ENCODE measurements around a stretch of chr2.

DNA sequence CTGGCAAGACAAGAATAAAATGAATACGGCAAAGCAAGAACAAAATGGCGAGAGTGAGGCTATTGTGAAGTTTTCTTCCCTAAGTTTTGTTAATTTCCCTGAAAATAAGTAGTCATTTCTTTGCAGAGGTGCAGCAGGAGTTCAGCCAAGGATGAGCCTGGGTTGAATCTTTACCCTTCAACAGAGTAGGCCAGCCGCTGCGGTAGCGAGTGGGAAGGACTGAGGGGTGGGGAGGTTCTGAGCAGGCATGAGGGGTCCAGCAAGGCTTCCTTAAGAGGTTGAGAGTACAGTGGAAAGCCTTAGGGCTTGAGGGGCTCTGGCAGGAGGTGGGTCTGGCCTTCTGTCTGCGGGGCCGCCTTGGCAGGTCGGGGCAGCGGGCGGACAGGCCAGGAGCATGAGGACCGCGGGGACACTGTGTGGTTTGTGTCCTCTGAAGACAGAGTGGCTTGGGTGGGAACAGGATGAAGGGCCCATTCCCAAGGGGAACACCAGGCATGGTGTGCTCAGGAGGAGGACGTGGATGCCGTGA, 250.2 kb downstream of the AGAP1 start:
- PRO-cap, result no peak

- PRO-cap, result no peak
These were observed 331.1 kb downstream of the AGAP1 start for GRCh38 chr2:235824899-235825310.

DNA sequence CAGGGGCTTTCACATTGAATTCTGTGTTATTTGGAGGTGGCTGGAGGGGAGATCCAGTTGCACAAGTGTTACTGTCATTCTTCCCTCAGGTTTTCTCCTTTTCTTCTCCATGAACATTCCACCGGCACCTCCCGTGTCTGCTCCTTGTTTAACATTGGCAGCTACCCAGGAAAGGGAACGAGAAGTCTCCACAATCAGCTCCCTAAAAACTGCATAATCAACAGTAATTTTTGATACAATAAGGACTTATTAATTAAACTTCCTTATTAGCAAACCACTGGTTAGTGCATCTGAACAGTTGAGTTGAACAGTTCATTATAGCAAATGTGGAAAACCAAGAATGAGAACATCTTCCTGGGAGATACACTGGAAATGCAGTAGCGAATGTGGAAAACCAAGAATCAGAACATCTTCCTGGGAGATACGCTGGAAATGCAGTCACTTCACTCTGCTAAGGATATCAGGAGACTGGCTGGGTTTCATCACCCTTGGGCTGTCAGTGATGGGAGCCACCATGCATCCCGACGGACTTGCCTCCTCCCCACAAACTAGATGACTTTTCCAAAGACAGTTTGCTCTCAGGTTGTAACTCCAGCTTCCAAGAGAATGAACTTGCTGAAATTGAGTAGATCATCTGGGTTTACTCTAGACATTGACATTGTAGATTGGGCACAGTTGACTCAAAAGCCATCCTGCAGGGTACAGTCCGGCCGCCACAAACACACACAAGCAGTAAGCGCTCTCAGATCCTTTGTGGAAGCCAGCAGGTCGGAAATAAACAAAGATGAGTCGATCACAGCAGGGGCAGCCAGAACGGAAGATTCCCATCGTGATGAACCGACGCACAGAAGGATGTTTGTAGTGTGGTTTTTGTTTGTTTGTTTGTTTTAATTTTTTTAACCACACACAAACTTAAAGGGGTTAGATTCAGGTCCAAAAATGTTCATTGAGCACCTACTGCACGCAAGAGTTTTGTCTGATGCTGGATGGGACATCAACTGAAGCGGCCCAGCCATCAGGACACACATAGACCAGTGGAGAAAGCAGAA, 192.2 kb downstream of the GBX2 start:
- PRO-cap, result no peak

DNA sequence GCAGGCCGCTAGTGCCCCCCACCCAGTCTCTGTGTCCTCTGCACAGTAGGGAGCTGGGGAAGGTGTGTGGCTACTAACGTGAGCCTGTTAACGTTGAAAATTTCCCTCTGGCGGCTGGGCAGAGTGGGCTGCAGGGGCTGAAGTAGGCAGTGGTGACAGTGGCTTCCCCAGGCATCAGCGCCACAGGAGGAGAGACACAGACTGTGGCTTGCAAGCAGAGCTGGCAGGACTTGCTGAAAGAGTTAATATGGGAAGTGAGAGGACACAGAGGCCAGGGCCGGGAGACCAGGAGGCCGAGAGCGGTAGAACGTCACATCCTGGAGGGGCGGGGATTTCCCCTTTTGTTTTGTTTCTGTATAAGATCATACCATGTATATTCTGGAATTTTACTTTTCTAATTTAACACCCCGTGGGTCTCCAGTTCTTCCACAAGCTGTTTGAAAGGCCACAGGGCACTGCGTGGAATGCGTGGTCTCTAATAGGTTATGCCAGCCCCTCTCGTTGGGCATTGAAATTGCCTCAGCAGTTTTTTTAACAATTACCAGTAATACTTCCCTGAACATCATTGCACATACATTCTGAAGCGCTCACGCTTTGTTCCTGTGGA, 166.7 kb downstream of the GBX2 start:
- PRO-cap, result no peak

GRCh38 chr2:236067400-236067857, 100.8 kb downstream of the GBX2 start:
- PRO-cap, result no peak

DNA sequence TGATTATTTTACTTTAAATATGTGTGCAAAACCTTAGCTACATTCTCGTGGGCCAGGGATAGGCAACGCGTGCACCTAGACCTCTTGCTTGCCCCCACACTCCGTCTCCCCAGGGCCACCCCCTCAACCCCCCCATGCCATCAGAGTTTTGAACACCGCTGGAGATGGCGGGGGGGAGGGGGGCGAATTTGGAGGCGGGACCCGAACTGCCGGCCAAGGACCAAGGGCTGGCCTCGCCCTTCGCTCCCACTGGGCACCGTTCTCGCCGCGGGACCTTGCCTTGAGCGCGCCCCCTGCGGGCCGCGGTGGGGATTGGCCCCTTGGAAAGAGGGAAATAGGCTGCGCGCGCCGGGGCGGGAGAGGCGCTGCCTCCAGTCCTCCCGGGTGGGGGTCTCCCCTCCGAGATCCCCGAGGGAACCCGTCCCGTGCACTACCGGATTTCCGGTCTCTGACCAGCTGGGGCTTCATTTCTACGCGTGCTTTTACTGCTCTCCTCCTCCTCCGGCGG, 9.8 kb upstream of the GBX2 start:
- PRO-cap, result no peak

- PRO-cap, result no peak
These were observed 23.9 kb upstream of the ACKR3 start for GRCh38 chr2:236545737-236546207.

DNA sequence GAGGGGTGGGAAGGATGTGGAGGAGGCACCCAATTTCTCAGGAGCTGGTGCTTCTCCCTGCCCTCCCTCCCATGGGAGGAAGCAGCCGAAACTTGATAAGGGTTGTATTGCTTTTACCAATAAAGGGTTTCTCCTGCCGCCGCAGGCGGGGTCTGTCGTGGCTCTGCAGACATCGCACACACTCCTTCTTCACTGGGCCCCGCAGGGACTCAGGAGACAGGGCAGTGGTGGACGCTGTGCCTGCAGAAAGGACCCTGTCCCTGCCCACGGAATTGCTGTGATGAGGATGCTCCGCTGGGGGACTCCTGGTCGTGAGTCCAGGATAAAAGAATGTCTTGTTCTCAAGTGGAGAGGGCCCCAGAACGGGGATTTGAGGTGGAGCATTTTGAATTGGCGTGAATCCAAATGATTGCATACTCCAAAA, 119.2 kb downstream of the ACKR3 start:
- PRO-cap, result no peak

DNA sequence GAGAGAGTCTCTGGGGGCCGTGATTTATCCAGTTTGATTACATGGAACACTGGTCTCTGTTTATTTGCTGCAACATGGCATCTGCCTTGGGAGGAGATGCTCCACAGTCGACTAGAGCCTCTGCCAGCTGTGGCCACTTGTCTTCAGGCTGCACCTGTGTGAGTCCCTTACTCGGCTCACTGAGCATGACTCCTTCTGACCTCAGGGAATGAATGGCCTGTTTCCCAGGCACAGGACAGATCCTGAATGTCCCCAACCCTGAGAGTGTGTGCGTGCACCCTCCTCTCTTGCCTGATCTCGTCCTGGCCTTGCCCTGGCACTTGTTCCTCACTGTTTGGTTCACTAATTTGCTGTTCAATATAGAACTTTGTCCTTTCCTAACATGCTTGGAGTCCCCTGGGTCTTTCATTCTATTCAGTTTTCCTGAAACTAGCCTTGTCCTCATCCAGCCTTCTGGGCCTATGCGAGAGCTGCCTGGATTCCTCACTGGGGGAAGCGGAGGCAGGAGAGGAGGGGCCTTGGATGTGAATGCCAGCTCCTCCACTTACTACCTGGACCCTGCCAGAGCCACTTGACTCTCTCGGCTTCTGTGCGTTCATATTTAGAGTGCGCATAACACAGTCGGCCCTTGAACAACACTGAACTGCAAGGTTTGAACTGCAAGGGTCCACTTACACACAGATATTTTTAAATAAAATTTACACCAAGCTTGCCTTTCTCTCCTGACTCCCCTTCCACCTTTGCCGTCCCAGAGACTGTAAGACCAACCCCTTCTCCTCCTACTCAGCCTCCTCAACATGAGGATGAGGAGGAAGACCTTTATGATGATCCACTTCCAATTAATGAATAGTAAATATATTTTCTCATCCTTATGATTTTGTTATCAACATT, 184.8 kb downstream of the ACKR3 start:
- PRO-cap, result no peak

DNA sequence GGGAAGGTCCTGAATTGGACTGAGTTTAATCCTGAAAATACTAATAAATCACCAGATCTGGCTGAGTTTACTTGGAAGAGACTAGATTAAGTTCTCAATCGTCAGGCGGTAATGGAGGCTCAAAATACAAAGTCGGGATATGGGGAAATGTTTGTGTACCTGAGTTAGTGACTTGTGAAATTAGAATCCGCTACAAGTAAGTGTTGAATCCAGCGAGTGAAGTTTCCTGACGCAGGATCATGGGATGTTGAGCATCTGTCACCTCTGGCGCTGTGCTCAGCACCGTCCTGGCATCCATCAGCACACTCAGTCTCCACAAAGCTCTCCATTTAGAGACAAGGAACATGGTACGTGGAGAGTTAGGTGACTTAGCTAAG, 251.1 kb downstream of the ACKR3 start:
- PRO-cap, result no peak

GRCh38 chr2:236967904-236968567, 117.7 kb upstream of the COPS8 start:
- PRO-cap, result bidirectional peak, plus-strand start at chr2:236968284, minus-strand start at chr2:236968204

DNA sequence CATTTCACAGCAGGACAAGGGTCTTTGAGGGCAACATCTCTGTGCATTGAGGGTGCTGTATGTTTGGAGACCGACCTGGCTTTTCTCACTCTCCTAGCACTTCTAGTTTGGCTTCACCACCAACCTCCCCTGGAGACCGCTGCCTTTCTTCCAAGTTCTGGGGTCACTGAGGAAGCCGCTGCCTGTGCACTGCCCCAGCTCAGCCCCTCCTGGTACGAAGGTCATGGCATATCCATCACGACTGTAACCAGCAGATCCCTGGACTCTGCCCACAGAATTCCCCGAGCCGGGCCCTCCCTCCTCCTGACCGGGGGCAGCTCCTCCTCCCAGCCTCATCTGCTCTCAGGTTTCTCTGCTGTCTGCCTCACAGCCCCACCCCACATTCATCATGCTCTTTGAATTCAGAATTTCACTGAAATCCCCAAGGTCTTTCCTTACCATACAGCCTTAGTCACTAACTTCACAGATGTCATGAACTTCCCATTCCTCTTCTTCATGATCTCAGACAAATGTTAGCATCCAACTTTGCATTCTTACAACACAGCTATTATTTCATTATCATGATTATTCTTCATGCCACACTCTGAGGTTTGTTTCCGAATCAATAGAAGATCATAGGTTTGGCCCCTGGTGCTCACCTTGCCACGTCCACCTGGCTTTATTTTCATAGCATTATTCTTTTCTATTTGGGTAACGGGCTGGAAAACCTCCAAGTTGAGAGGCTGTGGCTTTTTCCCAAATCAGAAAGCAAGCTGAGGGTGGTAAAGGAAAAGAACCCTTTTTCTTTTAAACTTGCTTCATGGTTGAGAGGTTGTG, 112.9 kb upstream of the COPS8 start:
- PRO-cap, result unidirectional peak, minus-strand start at position 168 of the sequence

DNA sequence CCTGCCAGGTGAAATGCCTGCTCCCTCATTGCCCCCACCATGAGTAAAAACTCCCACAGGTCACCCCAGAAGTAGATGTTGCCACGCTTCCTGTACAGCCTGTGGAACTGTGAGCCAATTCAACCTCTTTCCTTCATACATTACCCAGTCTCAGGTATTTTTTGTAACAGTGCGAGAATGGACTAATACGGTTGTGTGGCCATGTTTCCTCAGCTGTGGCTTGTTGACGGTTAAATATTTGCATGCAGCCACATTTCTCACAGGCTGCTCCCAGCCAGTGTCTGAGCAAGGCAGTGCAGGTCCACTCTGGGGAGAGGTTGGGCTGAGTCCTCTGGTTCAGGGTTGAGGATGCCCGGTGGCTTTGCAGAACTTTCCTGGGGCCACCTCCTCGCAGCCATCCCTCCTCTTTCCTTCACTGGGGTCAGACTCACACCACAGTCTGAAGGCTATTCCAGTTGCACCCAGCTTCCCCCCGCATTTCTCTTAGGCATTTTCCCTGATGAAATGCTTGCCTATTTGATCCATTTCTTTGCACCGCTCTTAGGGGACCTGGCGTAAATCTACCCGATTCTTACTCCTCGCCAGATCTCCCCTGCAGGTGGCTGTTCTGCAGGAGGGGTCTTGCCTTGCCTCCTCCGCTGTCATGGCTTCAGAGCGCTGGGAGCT, 27.6 kb upstream of the COPS8 start:
- PRO-cap, result no peak

DNA sequence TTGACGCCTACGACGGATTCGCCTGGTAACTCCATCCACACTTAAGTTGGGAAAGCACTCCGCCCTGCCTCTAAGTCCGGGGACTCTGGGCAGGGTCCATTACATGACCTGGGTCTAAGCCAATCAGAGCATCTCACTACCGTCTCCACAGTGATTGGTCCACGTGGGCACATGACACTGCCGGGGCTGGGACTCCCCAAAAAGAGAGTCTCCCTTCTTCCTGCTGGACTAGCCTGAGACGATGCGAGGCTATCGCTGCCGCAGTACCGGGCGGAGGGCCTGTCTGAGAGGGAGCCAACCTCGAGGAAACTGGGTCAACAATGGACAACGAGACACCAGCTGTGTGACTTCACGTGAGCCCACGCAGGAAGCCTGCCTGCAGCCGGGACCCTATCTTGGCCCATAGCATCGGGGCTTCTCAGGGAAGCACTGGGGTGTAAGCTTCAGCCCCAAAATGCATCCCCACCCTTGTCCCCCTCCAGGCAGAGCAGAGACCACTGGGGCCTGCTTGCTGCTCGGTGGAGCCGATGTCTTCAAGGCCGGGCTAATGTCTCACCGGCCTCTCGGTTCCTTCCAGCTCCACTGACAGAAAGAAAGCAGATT, 21.4 kb upstream of the COPS8 start:
- PRO-cap, result no peak

DNA sequence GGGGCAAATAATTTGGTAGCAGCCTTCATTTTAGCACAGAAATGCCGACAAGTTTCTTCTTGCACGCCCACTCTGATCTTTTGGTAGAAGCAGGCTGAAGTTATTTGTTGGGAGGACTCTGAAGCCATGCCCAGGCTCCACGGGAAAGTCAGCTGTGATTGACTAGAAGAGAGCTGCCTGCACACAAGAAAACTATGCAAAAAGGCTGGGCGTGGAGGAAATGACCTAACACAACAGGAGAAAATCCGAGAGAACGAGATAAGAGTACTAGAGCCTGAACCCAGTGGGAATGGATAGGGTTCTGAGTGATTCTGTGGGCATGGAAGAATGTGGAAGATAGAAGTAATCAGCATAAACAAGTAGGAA, 12.2 kb upstream of the COPS8 start:
- PRO-cap, result no peak

GRCh38 chr2:237223414-237223874, 137.8 kb downstream of the COPS8 start:
- PRO-cap, result no peak

DNA sequence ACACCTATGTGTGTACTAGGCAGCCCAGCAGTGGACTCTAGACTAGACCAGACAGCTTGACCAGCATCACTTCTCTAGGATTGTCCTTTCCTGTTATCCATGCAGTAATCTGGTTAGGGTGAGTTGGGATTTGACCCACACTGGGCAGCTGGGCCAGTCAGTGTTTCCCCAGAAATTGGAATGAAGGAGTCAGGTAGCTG, 117.7 kb downstream of the COL6A3 start:
- PRO-cap, result no peak

GRCh38 chr2:237325954-237326814, 87.8 kb downstream of the COL6A3 start:
- PRO-cap, result no peak

DNA sequence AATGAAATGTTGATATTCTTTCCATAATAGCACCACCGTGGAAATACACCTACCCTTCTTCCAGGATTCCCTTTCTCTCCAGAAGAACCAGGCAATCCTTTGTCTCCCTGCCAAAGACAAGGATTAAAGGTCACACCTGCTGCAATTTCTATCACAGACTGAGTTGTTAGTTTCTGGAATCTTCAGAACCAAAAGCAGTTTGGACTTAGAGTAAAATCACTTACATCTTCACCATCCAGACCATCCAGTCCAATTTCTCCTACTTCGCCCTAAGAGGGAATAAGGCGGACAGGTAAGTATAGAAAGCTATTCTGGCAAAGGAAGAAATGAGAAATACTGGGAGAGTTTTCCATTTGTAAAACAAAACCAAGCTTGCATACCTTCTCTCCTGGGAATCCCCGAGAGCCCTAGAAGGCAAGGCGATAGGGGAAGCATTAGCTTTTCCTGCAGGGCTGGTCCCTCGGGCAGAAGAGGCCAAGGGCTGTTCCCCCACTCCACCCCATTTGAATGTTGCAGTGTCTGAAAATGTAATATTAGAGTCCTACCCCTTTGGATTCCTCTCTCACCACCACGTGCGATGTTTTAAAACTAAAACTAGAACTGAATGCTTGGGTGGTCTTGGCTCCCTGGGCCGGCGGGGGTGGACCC, 54.9 kb downstream of the COL6A3 start:
- PRO-cap, result no peak

DNA sequence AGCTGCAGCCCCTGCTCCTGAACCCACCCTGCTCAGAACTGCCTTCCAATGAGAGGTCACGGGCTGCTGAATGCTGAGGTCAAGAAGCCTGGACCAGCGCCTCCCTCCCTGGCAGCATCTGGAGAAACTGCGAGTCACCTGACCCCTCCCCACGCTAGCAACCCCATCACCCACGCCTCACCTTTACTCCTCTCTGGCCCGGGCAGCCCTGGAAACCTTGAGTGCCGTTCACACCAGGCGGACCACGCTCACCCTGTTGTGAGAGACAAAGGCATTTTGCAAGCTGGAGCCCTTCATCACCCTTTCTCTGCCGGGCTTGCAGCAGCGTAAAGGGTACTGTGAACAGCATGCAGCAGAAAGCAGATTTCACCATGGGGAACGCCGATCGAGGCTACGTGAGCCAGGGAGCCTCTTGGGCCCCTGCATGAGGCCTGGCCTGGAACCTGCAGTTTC, 54.0 kb downstream of the COL6A3 start:
- PRO-cap, result no peak